ENCODE measurements around the gene FBXL20.

DNA sequence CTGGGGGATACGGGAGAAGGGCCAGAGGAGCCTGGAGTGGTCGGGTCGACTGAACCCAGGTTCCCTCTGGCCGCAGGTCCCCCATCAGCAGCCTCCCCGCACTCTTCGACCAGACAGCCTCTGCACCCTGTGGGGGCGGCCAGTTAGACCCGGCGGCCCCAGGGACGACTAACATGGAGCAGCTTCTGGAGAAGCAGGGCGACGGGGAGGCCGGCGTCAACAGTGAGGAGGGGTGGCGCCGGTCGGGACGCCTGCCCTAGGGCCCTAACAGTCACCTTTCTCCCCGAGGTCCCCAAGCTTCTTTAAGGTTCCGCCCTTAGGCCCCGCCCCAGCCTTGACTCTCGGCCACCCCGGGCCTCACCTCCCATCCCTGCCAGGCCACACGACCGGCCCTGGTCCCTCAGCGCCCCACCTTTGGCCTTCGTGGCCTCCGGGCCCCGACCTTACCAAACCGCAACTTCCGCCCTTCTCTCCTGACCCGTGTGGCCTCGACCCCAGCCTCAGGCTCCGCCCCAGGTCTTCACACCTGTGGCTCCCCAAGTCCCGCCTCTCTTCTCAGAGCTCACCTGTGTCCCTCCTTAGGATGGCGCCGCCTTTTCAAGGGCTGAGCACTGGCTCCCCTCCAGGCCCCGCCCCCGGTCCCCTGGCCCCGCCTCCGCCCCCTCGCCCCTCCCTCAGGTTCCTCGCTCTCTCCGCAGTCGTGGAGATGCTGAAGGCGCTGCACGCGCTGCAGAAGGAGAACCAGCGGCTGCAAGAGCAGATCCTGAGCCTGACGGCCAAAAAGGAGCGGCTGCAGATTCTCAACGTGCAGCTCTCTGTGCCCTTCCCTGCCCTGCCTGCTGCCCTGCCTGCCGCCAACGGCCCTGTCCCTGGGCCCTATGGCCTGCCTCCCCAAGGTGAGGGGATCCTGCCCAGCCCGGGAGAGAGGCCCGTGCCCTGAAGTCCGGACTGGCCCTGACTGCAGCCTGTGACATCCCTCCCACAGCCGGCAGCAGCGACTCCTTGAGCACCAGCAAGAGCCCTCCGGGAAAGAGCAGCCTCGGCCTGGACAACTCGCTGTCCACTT lies 10.1 kb upstream of the CISD3 start:
- PRO-cap = bidirectional peak, plus-strand start at position 772 of the sequence, minus-strand start at position 671 of the sequence

DNA sequence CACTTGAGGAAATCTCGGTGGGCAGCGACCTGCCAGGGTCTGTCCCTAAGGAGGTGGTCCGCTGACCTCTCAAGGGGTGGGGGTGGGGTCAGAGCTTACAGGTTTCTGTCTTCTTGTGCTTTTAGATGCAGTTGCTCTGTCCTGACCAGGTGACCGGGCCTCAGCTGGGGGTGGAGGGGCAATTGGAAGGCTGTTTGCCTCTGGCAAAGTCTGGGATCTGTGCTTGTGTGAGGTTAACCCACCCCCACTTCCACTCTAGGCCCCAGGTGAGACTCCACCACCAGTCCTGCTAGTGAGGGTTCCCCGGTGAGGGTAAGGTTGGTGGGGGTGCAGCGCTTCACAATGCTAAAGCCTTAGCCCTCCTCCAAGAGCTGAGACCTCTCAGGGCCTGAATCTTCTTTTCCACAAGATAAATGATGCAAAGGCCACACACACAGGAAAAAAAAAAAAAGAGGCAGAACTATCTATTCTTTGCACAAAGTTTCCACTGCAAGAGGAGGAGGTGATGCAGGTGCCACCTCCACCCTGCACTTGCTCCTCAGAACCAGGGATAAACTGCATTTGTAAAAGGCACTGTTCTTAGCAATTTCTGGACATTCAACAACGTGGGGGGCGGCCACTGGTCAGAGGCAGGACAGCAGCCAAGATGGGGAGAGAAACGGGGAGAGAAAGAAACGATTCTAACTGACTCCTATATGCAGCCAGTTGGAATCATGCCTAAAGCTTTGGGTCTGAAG lies 4.1 kb downstream of the CISD3 start:
- PRO-cap = no peak

GRCh38 chr17:38742460-38743149 lies 5.5 kb downstream of the PCGF2 start:
- PRO-cap = no peak

DNA sequence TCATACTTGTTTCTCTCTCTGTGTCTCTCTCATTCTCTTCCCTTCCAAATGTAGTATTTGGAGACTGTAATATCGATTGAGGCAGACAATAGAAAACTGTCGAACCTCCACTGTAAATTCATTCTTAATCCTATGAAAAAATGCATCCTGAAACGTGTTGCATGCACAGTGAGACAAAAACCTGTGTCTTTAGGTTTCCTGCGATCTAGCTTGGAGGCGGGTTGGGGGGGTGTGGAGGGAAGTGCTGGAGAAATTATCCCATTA lies 1.3 kb upstream of the PSMB3 start:
- PRO-cap = no peak

DNA sequence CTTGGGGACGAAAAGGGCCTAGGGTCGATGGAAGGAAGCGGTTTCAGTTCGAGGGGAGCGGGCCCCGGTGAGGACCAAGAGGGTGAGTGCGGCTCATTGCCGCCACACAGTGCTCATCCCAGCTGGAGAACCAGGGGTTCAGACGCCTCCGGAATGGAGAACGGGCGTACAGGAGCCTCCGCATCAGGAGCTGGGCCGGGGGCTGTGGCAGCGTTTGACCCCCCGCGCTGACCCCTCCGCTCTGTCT lies 278 bp downstream of the PSMB3 start:
- PRO-cap = no peak

DNA sequence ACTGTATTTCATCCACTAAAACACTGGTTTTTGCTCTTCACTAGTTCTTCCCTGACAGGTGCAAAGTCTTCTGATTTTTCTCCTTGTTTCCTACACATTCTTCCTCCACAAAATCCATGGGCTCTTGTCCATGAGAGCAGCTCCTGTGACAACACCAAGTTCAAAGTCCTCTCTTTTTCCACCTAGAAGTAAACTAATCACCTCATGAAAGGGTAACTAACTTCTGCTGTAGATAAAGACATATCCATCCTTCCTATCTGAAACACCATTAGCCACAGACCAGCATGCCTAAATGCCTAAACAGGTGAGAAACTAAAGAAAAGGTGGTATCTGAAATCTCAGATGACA lies 2.9 kb downstream of the PIP4K2B start:
- PRO-cap = no peak

- PRO-cap = no peak
These were observed 13.1 kb downstream of the LASP1 start for GRCh38 chr17:38883071-38883319.

DNA sequence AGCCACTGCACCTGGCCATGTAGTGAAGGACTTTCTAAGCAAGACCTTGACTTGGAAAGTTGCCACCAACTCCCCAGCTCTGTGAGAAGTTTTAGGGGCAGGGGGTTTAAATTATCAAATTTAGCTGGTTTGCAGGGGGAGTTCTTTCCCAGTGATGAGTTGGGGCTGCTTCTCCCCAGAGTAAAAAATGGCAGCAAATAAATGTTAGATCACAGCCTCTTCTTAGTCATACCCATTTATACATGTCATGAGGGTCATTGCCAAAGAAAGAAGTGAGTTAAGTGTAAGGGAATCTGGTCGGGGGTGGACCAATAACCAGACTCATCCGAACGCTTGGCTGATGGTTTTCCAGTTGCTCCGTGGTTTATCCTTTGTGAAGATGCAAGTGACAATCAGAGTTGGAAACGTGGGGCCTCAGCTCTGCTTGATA lies 87.1 kb downstream of the PLXDC1 start:
- PRO-cap = no peak

DNA sequence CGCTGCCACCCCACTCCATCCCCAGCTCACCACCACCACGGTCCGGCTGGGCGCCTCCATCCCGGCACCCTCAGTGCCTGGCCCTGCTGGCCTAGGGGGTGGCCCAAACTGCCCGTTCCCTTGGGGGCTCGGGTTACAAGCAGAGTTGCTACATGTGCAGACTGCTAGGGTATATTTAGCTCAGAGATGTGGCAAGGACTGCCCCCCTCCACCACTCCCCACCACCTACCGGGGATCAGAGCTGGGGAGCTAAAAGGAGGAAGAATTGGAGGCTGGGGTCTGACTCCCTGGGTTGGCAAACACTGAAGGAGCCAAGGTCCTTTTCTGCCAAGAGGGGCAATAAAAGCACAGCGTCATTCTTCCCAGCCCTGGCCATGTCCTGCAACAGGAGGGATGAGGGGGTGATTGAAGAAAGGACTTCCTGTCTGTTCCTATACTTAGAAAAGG lies 4.0 kb downstream of the CACNB1 start:
- PRO-cap = no peak

DNA sequence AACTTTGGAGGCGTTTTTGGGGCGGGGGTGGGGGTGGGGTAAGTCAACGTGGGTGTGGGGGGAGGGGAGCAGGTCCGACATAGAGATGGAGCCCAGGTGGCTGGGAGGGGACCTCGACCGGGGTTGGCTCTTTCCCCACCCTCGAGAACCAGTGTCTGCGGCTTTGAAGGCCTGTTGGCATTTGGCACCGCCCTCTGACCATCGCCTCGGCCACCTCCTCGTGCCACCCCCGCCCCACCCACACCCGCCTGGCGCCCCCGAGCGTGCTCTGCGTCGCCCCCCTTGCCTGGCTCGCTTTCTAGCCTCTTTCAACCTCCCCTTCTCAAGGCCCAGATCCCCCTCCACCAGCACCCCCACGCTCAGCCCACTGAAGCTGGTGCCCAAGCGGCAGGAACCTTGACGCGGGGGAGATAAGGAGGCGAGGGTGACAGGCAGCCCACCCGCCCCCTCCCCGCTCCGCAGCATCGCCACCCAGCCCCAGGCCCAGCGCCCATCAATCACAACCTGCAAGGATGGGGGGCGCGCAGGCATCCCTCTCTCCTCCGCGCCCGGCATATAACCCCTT lies 622 bp downstream of the CACNB1 start:
- PRO-cap = no peak

DNA sequence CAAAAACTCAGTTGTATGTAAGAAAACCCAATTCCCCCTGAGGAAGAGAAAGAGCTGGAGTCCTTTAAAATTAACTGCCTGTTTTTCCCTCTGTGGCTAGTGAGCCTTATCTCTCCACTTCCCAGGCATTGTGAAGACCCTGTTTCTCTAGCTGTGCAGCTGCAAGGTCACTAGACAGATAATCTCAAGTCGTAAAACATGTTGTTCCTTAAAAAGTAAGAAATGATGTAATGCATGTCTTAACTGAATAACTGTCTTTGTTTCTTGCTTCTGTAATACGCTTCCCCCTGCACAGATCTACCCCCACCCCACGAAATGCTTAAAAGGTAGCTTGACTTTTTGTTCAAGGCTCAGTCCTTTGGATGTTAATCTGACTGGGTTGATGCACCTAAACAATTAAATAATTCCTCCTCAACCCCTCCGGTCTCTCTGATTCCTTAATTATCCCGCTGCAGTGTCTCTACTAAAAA lies 66.4 kb downstream of the FBXL20 start:
- PRO-cap = no peak

- PRO-cap = bidirectional peak, plus-strand start at chr17:39401798, minus-strand start at chr17:39401625
These were observed at the start of gene FBXL20 for GRCh38 chr17:39401521-39401707. TSS of gene FBXL20 (minus strand) at chr17:39401626.

DNA sequence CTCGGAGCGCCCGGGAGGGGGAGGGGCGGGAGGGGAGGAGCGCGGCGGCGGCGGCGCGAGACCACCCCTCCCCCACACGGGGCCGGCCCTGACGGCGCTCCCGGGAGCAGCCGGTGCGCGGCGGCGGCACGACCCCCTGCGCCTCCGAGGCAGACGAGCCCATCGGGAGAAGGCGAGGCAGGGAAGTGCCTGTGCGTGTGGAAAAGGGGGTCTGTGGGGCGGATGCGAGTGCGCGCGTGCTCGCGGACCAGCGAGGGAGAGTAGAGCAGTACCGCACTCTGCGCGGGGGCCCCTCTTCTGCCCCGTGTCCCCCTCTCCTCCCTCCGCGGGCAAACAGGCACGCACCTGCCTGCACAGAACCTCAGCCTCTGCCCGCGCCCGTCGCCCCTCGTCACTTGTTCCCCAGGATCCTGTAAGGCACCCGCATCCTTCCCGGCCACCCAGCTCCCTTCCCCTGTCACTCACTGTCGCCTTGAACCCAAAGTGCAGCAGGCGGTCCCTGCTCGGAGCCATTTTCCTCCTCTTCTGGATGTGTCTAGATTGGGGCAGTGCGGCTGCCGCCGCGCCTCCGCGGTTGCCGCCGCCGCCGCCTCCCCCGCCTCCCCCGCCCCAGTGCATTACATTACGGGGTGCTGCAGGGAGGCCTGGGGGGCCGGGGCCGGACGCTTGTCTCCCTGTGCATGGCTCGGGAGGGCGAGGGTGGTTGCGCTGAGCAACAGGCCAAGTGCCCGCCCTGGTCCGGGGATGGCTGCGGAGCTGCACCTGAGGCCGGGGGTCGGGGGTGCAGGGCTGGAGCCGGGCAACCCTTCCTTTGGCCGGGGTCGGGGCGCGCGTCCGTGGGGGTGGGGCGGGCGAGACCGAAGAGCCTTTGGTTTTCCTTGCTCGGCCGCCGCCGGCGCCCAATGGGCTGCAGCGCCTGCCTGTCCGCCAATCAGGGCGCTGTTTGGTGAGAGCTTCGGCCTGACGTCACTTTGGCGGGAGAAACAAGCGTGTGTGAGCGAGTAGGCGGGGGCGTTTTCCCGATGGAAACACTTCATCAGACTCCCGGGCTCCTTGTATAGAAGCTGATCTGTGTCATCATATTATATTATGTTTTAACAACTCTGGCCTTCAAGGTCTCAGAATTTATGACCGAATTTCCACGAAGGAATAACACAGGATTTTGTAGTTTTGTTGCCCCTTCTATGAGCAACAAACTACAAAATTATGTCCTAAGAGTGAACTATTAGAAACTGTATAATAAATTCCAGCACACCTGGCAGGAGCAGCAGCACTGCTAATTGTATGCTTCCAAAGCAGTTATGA lies 734 bp upstream of the FBXL20 start:
- PRO-cap = bidirectional peak, plus-strand start at position 91 of the sequence, minus-strand start outside the sequence; unidirectional peak, minus-strand start at position 904 of the sequence

DNA sequence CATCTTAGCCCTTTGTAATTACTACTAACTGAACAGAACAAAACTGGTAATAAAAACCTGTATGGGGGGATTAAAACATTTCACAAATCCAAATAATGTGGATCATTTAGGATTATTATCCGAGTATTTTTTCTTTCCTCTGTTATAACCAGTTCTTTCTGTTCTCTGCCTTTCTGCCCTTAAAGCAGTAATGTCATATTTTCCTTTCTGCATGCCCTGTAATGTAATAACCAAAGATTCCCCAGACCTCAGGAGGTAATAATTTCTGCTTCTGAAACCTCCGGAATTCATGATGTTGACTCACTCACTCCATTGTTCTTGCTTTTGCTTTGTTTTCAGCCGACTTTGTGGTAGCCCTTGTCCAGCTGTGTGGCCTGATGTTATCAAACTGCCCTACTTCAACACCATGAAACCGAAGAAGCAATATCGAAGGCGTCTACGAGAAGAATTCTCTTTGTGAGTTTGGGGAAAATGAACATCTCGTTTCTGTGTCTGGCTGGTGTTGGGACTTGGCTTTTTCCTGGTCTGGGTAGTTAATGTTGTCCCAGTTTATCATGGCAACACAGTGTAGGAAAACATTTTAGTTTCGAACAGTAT lies 55.9 kb downstream of the CDK12 start:
- PRO-cap = no peak

DNA sequence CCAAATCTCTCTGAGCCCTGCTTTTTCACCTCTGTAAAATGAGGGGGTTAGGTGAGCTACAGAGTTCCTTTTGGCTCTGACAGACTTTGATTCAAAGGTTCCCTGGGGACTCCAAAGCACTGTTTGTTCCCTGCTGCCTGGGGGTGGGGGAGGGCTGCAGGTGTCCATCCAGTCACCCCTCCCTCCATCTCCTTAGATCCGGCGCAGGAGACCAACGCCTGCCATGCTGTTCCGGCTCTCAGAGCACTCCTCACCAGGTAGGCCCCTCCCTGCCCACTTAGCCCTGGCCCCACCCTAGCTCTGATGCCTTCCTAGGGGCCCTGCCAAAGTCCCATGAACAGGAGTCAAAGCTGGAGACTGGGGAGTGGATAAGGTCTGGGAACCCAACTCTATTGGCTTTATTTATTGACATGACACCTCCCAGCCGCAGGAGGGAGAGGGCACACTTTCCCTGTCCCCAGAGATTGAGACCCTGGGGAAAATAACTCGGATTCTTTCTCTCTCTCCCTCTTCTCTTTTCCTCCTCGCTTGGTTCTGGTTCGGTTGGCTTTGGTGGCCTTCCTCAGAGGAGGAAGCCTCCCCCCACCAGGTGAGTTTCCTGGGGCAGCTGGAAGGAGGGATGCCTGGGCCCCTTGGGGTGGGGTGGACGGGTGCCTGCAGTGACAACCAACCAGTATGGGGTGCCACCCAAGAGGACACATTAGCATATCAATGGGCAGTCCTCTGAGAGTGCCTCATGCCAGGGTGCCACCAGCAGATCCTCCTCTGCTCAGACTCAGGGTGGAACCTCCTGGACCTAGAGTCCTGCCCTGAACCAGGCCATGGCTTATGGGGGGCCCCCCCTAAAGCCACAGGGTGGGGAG lies 2.5 kb downstream of the PPP1R1B start:
- PRO-cap = no peak

GRCh38 chr17:39638142-39638812 lies 1.3 kb downstream of the STARD3 start:
- PRO-cap = no peak

GRCh38 chr17:39639603-39640124 lies 2.7 kb downstream of the STARD3 start:
- PRO-cap = no peak

GRCh38 chr17:39642482-39643123 lies 5.7 kb downstream of the STARD3 start:
- PRO-cap = no peak

DNA sequence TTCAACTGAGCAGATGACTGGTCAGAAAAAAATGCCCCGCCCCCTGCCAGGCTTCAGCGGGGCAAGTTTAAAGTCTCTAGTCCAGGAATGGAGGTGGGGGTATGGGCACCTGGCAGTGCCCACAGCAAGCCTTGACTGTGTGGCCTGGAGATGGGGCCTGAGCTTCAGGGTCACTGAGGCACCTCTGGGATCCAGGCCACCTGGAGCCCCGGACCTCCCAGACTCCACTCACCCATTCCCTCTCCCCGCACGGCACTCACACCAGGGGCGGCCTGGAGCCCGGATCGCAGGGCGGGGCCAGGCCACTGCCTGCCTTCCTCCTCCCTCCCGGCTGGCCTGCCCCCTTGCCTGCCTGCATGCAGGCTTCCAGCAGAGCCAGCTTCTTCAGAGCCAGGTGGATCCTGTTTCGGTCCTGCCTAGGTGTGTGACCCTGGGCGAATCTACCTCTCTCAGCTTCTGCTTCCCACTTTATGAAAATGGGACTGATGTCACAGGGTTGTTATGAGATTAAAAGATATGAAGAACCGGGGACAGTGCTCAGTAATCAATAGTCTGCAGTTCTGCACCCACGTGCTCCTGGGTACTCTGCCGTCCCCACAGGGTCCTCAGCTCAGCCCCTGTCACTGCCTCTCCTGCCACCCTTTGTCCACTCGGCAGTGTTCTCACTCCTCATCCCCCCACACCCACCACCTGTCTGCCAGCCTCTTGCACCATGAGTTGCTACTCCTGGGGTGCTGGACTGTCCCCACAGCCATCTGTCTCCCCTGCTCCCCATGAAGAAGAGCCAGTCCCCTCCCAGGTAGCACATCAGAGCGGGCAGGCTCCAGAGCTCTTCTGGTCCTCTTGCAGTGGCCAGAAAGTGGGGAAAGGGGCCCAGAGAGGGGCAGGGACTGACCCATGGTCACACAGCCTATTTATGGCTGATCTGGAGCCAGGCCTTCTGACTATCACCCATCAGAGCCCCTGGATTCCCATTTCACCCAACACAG lies 1.2 kb upstream of the TCAP start:
- PRO-cap = no peak

DNA sequence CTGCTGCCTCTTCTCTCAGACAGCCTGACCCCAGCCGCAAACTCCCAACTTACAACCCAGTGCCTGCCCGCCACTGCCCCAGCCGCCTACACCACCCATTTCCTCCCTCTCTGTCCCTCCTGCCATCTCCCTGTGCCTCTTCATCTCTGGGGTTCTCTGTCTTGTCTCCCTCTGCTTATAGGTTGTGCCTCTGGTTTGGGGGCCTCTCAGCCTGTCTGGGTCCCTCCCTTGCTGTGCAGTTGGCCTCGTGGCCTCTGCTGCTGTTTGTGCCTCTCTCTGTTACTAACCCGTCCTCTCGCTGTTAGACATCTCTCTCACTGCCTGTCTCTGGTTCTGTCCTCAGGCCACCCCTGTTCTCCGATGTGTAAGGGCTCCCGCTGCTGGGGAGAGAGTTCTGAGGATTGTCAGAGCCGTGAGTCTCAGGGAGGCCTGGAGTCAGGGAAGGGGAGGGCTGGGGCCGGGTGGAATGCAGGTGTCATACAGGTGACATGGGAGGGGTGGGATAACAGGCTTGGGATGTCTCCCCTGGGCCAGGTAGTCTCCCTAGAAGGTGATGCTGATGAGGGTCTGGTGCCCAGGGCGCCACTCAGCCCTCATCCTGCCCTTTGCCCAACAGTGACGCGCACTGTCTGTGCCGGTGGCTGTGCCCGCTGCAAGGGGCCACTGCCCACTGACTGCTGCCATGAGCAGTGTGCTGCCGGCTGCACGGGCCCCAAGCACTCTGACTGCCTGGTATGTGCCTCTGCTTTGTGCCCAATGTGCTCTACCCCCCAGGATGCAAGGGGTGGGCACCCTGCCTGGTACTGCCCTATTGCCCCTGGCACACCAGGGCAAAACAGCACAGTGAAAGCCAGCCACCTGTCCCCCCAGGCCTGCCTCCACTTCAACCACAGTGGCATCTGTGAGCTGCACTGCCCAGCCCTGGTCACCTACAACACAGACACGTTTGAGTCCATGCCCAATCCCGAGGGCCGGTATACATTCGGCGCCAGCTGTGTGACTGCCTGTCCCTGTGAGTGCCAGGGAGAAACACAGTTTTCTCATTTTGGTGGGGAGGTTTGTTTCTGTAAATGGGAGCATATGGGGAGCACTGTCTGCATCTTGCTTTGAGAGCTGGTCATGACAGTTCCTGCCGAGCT lies 10.0 kb downstream of the ERBB2 start:
- PRO-cap = no peak

Measured in paraaortic lymph node (tissue), 1 donor.